AG09319 (cell line): ENCODE data around the genes FTCDNL1 and TMEM237.

DNA sequence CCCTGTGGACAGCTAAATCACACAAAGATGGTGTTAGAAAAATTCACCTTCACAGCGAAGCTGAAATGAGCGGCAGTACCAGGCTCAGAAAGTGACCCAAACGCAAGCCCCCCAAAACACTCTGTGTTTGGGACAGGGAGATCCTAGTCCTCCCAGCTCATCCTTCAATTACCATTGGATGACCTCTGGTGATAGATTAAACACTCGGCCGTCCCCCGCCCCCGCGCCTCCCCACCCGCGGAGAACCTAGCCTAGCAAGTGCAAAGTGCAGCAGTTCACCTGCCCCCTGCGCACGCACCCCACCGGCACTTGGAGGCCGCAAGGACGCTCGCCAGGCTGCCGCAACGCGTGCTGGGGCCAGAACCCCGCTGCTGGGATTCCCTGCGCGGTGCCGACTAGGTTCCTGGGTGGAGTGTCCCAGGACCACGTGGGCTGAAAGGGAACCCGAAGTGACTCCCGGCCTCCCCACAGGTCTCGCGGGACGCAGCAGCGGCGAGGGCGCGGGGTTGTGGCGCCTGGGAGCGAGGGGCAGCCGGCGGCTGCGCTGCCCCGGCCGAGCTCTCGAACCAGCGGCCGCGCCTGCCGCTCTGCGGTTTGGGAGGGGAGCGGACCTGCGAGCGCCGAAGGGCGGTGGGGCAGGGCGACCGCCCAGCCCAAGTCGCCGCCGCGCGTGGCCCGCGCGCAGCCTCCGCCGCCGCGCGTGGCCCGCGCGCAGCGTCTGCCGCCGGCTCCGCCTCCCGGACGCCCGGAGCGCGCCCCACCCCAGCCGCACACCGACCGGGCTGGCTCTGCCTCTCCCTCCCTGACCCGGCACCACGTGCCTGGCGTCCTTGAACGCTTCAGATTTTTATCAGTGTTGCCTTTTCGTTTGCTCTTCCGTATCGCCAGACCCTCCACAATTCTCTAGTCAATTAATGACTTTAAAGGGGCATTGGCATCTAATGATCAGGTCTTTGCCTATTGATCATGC is at the start of gene FTCDNL1:
Gene FTCDNL1, minus strand, starts transcription at position 732 of the 970 bp plus-strand sequence.
- RRBS, result under 1% methylated on average over 10 of the region's 88 CpGs

DNA sequence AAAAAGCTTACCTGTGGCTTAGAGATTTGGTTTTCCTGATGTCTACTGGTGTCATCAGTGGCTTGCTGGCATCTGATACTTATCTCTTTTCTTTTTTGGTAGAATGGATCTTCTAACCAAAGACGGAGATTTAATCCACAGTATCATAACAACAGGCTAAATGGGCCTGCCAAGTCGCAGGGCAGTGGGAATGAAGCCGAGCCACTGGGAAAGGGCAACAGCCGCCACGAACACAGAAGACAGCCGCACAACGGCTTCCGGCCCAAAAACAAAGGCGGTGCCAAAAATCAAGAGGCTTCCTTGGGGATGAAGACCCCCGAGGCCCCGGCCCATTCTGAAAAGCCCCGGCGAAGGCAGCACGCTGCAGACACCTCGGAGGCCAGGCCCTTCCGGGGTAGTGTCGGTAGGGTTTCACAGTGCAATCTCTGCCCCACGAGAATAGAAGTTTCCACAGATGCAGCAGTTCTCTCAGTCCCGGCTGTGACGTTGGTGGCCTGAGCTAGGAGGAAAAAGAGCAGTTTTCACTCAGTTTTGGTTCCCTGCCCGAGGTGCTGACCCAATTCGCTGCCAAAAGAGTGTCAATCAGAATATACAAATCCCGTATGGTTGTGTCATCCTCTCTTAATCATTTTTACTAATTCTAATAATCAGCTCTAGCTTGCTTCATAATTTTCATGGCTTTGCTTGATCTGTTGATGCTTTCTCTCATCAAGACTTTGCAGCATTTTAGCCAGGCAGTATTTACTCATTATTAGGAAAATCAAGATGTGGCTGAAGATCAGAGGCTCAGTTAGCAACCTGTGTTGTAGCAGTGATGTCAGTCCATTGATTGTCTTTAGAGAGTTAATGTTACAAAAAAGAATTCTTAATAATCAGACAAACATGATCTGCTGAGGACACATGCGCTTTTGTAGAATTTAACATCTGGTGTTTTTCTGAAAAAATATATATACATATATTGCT is 32.1 kb downstream of the KCTD18 start:
- RRBS, result 45% methylated on average over 11 of the region's 24 CpGs

- RRBS, result no CpG with 5 or more reads among the region's 9 CpGs
Measured at GRCh38 chr2:200612272-200612797, 26.5 kb downstream of the AOX1 start.

DNA sequence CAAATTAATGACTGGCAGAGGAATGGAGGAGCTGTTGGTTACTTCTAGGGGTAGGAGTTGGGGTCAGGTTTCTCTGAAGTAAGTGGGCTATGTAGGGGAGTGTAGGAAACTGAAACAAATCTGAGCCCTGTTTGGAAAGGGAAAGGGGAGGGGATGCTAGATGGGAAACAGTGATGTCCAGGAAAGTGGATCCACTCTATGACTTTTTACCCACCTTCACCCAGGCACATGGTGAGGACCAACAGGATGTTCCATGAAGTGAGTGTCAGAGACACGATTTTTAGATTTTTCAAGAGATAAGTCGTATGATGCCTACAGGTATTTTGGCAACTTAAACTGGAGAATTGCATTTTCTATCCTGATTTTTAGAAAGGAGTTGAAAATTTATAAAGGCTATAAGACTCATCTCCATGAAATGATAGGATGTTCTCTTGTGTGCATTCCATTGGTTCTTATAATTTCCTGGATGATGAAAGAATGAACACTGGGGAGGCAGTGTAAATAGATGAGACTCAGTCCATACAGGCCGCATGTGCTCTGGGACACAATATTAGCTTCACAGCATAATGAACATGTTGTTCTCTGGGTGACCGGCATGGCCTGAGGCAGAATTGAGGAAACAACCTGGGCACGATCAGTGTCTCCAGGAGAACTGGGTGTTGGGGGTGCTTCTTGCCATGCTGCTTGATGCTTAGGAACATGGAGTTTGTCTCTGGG is 38.7 kb downstream of the AOX1 start:
- RRBS, result no CpG with 5 or more reads among the region's 5 CpGs

GRCh38 chr2:200712975-200713888 is 98.5 kb upstream of the BZW1 start:
- RRBS, result no CpG with 5 or more reads among the region's 19 CpGs

- RRBS, result no CpG with 5 or more reads among the region's 3 CpGs
Measured at GRCh38 chr2:200741842-200742269, 69.9 kb upstream of the BZW1 start.

GRCh38 chr2:200787423-200787859 is 24.3 kb upstream of the BZW1 start:
- RRBS, result no CpG with 5 or more reads among the region's 10 CpGs

- RRBS, result no CpG with 5 or more reads among the region's 3 CpGs
Measured at GRCh38 chr2:200968072-200968892, 4.8 kb upstream of the ORC2 start.

DNA sequence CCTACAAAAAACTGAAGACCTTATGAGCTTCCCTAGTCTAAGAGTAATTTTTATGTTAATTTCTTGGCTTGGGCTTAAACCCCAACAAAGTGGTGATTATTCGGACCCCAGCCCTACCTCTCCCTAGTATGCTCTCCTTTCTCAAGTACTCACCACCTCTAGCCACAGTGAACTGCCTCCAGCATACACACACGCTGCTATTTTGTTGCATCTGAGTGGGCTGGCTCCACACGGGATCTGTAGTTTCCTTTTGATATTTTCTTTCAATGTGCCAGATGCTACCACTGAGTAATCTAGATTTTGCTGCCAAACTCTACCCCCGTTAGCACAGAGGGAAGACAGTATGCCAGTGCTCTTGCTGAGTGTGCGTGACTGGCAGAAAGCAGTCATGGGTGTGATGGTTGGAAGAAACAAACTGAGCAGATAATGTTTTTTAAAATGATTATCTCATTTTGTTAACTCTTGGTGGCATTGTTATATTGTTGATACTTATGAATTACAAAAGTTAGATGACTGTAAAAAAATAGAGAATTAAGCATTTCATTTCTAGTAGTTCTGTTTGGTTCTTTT is 11.6 kb downstream of the CFLAR start:
- RRBS, result no CpG with 5 or more reads among the region's 5 CpGs

DNA sequence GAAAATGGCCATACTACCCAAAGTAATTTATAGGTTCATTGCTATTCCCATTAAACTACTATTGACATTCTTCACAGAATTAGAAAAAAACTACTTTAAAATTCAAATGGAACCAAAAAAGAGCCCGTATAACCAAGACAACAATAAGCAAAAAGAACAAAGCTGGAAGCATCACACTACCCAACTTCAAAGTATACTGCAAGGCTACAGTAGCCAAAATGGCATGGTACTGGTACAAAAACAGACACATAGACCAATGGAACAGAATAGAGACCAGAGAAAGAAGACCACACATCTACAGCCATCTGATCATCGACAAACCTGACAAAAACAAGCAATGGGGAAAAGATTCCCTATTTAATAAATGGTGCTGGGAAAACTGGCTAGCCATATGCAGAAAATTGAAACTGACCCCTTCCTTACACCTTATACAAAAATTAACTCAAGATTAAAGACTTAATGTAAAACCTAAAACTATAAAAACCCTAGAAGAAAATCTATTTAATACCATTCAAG is 13.9 kb upstream of the CASP10 start:
- RRBS, result no CpG with 5 or more reads among the region's 2 CpGs

- RRBS, result 99% methylated on average over 1 of the region's 6 CpGs
Measured at GRCh38 chr2:201346490-201346832, 10.7 kb downstream of the FLACC1 start.

DNA sequence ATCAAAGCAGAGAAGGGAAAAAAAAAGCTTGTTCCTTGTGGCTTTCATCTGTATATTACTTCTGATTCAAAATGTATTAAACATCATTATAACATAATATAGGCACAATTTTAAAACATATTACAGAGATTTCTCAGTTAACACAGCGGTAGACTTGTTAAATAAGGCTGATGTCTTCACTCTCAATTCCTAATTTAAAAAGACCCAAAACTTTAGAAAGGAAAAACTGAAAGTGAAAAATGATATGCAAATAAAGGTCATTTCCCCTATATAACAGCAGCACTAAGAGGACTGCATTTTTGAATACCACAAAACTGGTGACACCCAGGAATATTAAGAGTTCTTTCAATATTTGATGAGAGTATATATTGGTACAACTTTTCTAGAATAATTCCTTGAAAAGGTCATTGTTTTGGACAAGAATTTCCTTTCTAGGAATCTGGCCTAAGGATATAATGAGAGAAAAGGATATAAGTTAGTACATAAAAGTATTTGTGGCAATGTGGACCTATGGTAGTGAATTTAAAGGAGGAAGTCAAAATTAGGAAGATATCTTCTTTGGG is 46.1 kb downstream of the C2CD6 start:
- RRBS, result no CpG with 5 or more reads among the region's 1 CpG

DNA sequence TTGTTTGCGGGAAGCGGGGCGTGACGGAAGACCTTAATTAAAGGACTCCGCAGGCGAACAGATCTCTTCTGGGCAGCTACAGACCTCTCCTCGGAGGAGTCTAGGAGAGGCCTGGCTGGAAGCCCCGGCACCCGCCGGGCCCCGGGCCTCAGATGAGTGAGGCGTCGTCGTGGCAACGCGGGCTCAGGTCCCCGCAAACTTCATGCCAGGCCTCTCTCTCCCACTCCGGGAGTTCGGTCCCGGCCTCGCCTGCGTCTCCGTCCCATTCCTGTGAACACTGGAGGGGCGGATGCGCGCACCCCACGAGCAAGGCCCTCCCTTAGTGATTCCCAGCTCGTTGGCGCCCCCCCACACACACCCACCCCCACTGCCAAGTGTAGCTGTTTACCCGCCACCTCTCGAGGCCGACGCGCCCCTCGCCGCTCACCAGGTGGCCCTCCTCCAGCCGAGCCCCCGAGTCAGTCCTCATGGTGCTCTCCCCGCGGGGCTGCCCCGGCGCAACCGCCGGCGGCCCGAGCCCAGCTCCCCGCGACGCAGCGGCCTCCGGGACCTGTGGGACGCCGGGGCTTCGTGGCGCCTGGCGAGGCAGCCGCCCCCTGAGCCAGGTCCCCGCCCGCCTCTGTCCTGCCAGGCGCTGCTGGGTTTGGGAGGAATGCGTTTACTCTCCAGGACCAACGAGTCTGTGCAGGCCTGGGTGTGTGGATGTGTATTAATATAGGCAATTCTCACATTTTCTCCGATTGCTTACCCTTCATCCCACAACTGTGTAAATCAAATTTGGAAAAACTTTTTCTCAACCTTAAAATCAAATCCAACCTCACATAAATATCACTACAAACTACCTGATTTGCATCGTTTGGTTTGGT is at the start of gene TMEM237:
Gene TMEM237, minus strand, starts transcription at position 572 of the 866 bp plus-strand sequence.
- RRBS, result under 1% methylated on average over 15 of the region's 64 CpGs

DNA sequence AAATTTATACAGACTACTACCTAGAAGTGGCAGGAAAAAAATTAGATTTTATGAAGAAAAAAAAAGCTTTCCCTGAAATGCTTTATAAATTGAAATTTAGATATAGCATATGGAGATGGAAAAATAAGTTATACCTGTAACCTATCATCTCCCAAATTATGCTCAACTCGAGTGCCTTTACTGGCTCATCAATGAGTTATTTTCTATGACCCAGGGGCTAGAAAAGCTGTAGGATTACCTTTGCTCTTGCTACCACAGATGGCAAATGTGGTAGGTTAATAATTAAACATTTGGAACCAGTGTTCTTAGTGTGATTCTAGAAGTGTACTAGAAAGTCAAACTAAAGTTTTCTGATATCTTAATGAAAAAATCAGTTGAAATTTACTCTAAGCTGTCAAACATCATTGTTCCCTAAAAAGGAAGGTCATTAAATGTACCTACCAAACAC is 22.5 kb downstream of the ALS2 start:
- RRBS, result no CpG with 5 or more reads among the region's 1 CpG

GRCh38 chr2:202063983-202064637 is 8.9 kb upstream of the KIAA2012 start:
- RRBS, result no CpG with 5 or more reads among the region's 4 CpGs

DNA sequence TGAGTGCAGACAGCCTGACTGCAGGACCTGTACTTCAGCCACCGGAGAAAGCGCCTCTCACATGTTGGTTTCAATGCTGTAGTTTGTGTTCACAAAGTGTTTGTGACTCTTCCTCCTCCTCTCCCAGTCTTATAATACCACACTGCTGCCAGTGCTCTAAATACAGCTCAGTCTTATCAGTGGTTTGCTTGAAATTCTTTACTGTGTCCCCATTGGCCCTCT is 77.3 kb downstream of the SUMO1 start:
- RRBS, result no CpG with 5 or more reads among the region's 2 CpGs

DNA sequence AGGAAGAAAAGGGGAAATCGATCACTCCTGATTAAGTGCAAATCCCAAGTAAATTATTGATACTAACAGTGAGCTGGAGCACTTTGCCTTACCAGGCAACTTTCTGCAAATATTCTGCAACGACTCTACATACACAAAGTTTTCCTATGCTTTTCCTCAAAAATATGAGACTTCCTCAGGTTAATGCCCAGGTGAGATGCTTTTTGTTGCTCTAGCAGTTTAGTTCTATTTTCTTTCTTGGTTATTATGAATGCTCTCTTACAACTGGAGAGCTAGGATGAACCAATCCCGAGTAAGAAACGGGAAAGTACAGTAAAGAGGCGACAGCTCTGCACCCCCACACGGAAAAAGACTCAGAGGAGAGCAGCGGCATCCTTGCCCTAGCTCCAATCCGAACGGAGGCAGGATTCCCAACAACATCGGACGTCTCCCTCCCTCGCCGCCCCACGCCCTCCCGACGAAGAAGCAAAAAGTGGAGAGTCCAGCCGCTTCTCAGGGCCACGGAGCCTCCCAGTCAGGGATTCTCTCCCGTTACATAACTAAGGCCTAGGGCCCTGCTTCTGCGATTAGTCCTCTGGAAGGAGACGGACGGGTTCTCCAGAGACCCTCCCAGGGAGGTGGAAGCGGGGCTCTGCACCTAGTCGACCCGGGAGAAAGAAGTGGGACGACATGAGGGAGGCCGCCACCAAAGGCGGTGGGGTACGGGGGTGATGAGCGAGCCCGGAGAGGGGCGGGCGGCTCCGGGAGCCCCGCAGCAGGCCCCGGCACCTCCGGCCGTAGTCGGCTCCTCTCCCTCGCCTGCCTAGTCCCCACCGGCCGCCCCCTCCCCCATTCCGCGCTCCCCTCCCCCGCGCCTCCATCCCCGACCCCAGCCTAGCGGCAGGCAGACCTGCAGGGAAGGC is 645 bp downstream of the SUMO1 start:
- RRBS, result 1% methylated on average over 7 of the region's 48 CpGs

- RRBS, result no CpG with 5 or more reads among the region's 22 CpGs
Measured at GRCh38 chr2:202266788-202267832, 1.5 kb downstream of the NOP58 start.

GRCh38 chr2:202292517-202293469 is 27.2 kb downstream of the NOP58 start:
- RRBS, result no CpG with 5 or more reads among the region's 8 CpGs